SK-N-SH (cell line): ENCODE results near the gene SNRK.

DNA sequence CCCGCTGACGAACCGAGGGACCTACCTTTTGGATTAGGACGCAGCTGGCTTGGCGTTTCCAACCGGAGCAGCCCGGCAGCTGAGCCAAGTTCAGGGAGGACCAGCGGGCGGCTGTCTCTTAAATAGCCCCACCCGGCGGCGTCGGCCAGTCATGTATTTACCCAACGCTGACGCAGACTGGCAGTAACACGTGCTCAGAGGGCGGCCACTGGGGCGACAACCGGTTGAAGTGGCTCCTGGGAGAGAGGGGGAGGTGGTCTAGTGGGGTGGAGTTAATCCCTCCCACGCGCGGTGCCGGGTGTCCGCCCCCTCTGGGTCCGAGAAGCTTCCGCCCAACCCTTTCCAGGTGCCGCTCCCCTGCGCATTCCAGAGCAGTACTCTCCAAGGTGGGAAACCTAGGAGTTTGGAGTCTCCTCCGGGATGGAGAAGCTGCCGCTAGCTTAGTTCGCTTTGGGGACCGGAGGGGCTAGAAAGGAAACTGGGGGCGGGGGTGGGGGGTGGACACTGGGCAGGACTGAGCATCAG lies 1.3 kb downstream of the CCK start:
- RRBS, result 5% methylated on average over 19 of the region's 33 CpGs
CAGE:
- cytosol, long polyA plus RNA, result no peak
- long polyA plus RNA, result no peak
- nucleus, long polyA plus RNA, result no peak

DNA sequence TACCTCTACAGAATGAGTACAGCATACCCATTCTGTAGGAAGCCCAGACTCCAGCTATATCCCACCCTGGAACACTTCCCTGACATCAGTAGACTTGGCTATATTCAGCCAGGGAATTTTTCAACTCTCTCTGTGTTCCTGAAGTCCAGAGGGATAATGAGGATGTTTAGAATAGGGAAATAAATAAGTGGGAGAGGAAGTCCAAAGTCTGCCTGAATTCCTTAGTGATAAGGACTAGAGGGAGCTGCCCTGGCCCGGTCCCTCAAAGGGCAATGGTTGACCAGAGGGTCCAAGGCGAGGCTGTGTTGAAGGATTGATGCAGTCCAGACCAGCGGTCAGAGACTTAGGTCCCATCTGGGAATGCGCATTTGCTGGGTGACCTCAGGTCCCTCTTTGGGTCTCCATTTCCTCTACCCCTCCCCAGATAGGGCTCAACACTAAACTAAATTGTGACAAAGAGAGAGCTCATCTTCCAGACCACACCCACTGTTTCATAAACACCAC lies 7.9 kb downstream of the VIPR1 start:
- RRBS, result no CpG with 5 or more reads among the region's 4 CpGs
CAGE:
- cytosol, long polyA plus RNA, result no peak
- long polyA plus RNA, result no peak
- nucleus, long polyA plus RNA, result no peak

DNA sequence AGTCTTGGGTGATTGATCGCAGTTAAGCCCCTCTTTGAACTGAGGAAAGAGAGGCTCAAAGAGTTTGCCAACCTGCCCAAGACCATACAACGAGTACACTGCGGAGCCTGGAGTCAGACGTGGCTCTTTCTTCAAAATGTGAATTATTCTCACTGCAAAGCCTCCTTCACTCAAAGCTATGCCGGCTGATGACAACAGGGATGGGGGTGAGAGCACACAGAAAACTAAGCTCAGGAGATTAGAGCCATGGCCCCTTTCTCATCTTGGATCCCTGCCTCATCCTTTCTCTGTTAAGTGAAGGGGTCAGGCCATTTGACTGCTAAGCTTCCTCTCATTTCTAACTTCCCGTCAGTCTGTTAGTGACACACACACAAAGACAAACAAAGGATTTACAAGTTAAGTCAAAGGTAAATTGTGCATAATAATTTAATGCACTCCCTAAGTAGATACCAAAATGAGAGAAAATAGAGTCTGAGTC lies 1.1 kb downstream of the SS18L2 start:
- RRBS, result no CpG with 5 or more reads among the region's 6 CpGs
CAGE:
- cytosol, long polyA plus RNA, result no peak
- long polyA plus RNA, result no peak
- nucleus, long polyA plus RNA, result no peak

DNA sequence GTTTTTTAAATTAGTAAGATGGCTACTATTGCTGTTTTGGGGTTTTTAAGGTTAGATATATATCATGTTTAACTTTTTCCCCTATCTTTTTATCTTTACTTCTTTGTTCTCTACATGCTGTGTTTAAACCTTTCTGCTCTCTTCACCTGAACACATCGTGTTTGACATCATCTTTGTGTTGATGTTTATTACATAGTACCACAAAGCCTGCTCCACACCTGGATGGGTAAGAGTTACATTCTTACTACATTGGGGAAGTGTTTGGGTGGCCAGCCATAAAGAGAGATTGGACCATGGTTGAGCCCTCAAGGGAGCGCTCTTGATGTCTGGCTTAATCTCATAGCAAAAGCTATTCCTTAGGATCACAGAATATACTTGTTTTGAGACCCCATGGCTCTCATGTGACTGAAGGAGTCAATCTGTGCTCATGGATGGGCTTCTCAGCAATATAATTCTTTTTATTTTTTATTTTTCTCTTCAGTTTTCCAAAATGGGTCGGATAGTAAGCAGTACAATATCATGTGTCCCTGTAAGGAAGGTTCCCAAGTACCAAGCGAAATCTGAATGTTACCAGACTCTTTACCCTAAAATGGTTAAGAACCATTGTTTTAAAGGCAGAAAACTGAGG lies 23.0 kb upstream of the ZBTB47 start:
- RRBS, result no CpG with 5 or more reads among the region's 4 CpGs
CAGE:
- cytosol, long polyA plus RNA, result no peak
- long polyA plus RNA, result no peak
- nucleus, long polyA plus RNA, result no peak

- RRBS, result no CpG with 5 or more reads among the region's 6 CpGs
CAGE:
- cytosol, long polyA plus RNA, result no peak
- long polyA plus RNA, result no peak
- nucleus, long polyA plus RNA, result no peak
These were observed 1.9 kb upstream of the ZBTB47 start for GRCh38 chr3:42651530-42651973.

DNA sequence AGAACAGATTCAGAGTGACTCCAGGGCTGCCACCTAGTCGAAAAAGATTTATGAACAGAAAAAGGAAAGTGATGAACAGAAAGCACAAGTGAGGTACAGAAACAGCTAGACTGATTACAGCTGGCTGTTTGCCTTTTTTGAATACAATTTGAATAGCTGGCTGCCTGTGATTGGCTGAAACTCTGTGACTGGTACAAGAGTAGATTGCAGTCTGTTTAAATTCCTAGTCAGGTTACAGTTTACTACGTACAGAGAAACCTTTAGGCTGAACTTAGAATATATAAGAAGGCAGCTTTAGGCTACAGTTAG lies 10.1 kb downstream of the CCDC13 start:
- RRBS, result no CpG with 5 or more reads among the region's 2 CpGs
CAGE:
- cytosol, long polyA plus RNA, result no peak
- long polyA plus RNA, result no peak
- nucleus, long polyA plus RNA, result no peak

GRCh38 chr3:42907107-42907530 lies 1.2 kb downstream of the ZNF662 start:
- RRBS, result no CpG with 5 or more reads among the region's 6 CpGs
CAGE:
- cytosol, long polyA plus RNA, result no peak
- long polyA plus RNA, result no peak
- nucleus, long polyA plus RNA, result no peak

- RRBS, result no CpG with 5 or more reads among the region's 10 CpGs
CAGE:
- cytosol, long polyA plus RNA, result no peak
- long polyA plus RNA, result no peak
- nucleus, long polyA plus RNA, result no peak
These were observed 73.0 kb upstream of the POMGNT2 start for GRCh38 chr3:43178749-43179500.

DNA sequence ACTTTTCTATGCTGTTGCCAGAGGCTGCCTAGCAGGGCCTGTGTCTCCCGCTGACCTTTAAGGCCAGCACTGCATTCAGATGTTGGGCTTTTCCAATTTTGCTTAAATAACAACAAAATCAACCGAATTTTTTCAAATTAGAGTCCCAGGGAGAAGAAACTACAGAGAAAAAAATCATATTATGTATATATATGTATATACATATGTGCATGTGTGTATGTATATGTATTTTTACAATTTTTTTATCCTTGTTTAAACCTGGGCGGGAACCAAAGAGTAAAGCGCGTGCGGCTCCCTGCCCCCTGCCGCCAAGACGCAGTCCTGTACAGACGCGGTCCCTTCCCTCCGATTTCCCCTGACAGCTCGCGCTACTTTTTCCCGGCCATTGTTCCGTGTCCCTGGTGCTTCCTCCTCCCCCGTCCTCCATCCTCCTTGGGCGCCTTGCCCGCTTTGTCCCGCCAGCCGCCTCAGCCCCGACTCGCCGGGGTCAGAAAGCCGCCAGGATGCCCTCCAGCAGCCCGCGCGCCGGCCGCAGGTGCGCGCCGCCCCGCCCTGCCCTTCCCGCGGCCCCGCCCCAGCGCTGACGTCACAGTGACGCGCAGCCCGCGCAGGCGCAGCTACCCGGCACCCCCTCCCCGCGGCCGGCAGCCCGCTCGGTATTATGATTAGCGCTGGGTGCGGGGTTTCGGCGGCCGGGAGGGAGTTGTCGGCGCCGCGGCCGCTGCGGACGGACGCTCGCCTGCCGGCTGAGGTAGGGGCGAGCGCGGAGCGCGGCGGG lies at the start of gene SNRK:
Gene SNRK, plus strand, starts transcription at position 616 of the 778 bp plus-strand sequence.
- RRBS, result 1% methylated on average over 47 of the region's 70 CpGs
CAGE:
- cytosol, long polyA plus RNA, result start-site peak on the plus strand centred at position 643 of the sequence, 66 bp wide, 26 and 45 reads in 2 replicates
- long polyA plus RNA, result no peak
- nucleus, long polyA plus RNA, result no peak

DNA sequence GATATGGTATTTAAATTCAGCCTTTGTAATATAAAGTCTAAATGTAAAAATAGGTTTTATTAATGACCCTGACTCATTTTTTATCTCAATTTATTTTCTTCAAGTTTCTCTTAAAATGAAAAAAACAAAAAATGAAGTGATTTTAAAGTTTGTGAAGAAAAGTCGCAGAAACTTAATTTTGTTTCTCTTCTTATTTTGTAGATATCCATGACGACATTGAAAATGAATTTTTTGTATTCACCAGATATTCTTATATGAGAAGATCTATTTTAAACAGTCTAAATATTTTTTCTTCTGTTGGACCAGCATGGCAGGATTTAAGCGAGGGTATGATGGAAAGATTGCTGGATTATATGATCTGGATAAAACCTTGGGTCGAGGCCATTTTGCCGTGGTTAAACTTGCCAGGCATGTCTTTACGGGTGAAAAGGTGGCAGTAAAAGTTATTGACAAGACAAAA lies 16.6 kb downstream of the SNRK start:
- RRBS, result no CpG with 5 or more reads among the region's 6 CpGs
CAGE:
- cytosol, long polyA plus RNA, result no peak
- long polyA plus RNA, result no peak
- nucleus, long polyA plus RNA, result no peak

DNA sequence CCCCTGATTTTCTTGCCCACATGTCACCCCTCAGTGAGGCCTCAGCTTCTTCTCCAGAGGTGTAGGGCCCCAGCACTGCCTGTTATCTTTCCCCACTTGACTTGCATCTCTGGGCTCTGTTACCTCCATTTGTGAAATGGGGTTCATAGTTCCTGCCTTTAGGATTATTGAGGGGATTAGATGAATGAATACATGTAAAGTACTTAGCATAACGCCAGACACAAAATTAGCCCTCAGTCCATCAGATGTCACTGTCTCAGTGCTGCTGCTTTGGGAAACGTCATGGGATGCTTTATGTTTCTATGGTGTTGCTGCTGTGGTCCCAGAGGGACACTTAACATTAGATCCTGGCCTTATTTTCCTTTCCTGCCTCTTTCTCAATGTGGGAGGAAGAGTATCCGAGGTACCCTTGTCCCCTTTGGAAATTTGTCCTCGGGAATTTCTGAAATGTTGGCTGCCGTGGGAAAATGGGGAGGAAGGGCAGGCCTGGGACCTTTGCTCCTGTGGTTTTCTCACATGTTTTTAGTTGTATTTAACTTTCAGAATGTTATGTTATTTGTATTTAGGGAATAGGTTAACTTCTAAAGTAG lies 31.5 kb downstream of the SNRK start:
- RRBS, result no CpG with 5 or more reads among the region's 5 CpGs
CAGE:
- cytosol, long polyA plus RNA, result no peak
- long polyA plus RNA, result no peak
- nucleus, long polyA plus RNA, result no peak

DNA sequence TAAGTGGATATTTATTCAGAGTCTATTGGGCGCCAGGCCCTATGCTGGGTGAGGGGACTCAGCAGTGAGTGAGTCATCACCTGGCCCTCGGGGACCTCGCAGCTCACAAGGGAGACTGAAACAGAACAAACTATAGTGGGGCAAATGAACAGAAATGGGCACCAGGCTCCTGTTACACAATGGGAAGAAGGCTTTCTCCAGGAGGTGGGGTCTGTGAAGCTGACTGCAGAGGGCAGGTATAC lies 136.9 kb downstream of the SNRK start:
- RRBS, result no CpG with 5 or more reads among the region's 3 CpGs
CAGE:
- cytosol, long polyA plus RNA, result no peak
- long polyA plus RNA, result no peak
- nucleus, long polyA plus RNA, result no peak

- RRBS, result no CpG with 5 or more reads among the region's 9 CpGs
CAGE:
- cytosol, long polyA plus RNA, result no peak
- long polyA plus RNA, result no peak
- nucleus, long polyA plus RNA, result no peak
These were observed 55.7 kb downstream of the ANO10 start for GRCh38 chr3:43566175-43566504.

DNA sequence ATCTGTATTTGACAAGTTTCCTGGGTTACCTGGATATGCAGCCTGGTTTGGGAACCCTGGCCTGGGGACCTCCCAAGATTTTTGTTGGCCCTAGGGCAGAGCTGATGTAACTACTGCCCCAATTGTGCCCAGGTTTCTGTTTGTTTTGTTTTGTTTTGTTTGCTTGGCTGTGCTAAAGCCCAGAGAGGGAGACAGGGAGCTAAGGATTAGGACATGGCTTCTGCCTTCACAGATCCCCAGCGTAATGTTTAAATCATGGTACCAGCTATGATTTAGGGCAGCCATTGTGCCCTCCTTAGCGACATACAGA lies 47.6 kb downstream of the ABHD5 start:
- RRBS, result no CpG with 5 or more reads among the region's 2 CpGs
CAGE:
- cytosol, long polyA plus RNA, result no peak
- long polyA plus RNA, result no peak
- nucleus, long polyA plus RNA, result no peak

GRCh38 chr3:43755364-43755865 lies 64.7 kb downstream of the ABHD5 start:
- RRBS, result no CpG with 5 or more reads among the region's 1 CpG
CAGE:
- cytosol, long polyA plus RNA, result no peak
- long polyA plus RNA, result no peak
- nucleus, long polyA plus RNA, result no peak

GRCh38 chr3:43998578-43999288 lies 243.0 kb upstream of the TOPAZ1 start:
- RRBS, result 12% methylated on average over 29 of the region's 56 CpGs
CAGE:
- cytosol, long polyA plus RNA, result no peak
- long polyA plus RNA, result no peak
- nucleus, long polyA plus RNA, result no peak

GRCh38 chr3:44346479-44347438 lies 8.2 kb downstream of the TCAIM start:
- RRBS, result no CpG with 5 or more reads among the region's 14 CpGs
CAGE:
- cytosol, long polyA plus RNA, result no peak
- long polyA plus RNA, result no peak
- nucleus, long polyA plus RNA, result no peak

- RRBS, result no CpG with 5 or more reads among the region's 4 CpGs
CAGE:
- cytosol, long polyA plus RNA, result no peak
- long polyA plus RNA, result no peak
- nucleus, long polyA plus RNA, result no peak
These were observed 41.3 kb downstream of the ZNF445 start for GRCh38 chr3:44435902-44436798.

GRCh38 chr3:44444114-44444894 lies 33.2 kb downstream of the ZNF445 start:
- RRBS, result no CpG with 5 or more reads among the region's 3 CpGs
CAGE:
- cytosol, long polyA plus RNA, result no peak
- long polyA plus RNA, result no peak
- nucleus, long polyA plus RNA, result no peak

DNA sequence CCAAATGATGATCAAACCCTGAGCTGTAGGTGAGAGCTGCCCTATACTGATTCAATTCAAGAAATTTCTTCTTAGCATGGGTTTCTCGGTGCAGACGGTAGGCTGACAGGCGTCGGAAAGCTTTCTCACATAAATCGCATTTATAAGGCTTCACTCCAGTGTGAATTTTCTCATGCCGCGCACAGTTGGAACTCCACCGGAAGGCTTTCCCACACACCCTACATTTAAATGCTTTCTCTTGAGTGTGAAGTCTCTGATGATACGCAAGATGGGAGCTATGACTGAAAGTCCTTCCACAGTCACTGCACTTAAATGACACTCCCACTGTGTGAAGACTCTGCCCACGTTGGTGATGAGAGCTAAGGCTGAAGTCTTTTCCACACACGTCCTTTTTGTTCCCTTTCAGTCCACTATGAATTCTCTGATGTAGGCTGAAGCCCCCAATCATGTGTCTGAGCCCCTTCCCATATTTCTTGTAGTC lies 29.5 kb downstream of the ZNF445 start:
- RRBS, result no CpG with 5 or more reads among the region's 11 CpGs
CAGE:
- cytosol, long polyA plus RNA, result no peak
- long polyA plus RNA, result no peak
- nucleus, long polyA plus RNA, result no peak